ENCODE measurements around a stretch of chr15.

- PRO-cap = no peak
- RAMPAGE, long total RNA, 4 experiments = no peak in any of the 4 experiments
These were observed 596.6 kb upstream of the NR2F2 start for GRCh38 chr15:95733803-95734372.

- PRO-cap = no peak
- RAMPAGE, long total RNA, 4 experiments = no peak in any of the 4 experiments
These were observed 458.4 kb upstream of the NR2F2 start for GRCh38 chr15:95872101-95872471.

DNA sequence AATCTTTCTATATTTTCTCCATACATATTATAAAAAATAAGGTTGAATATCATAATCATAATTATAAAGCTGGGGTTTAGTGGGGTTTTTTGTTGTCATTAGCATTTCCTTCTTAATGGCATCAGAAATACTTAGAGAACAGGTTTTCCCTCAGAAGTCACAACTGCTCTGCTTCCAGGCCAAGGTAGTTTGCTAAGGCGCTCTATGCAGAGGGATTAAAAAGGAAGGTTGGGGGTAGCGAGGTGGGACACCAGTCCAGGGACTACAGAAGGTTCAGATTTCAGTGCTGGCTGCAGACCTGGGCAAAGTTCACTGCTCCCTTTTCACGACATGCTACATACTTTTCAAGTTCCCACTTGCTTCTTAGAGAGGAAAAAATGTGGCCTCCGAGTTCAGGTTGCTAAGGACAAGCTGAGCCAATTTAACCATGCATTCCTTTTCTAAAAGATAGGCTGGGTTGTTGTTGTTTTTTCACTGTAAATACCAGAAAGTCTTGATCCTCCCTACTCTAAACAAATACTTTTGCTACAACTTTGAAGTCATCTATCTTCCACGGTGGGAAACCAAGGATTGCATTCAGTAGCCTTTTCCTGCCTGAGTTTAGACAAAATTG lies 158.7 kb upstream of the NR2F2 start:
- PRO-cap = no peak
- RAMPAGE, long total RNA, 4 experiments = no peak in any of the 4 experiments

- PRO-cap = no peak
- RAMPAGE, long total RNA, 4 experiments = no peak in any of the 4 experiments
These were observed 121.2 kb upstream of the NR2F2 start for GRCh38 chr15:96209133-96209964.

DNA sequence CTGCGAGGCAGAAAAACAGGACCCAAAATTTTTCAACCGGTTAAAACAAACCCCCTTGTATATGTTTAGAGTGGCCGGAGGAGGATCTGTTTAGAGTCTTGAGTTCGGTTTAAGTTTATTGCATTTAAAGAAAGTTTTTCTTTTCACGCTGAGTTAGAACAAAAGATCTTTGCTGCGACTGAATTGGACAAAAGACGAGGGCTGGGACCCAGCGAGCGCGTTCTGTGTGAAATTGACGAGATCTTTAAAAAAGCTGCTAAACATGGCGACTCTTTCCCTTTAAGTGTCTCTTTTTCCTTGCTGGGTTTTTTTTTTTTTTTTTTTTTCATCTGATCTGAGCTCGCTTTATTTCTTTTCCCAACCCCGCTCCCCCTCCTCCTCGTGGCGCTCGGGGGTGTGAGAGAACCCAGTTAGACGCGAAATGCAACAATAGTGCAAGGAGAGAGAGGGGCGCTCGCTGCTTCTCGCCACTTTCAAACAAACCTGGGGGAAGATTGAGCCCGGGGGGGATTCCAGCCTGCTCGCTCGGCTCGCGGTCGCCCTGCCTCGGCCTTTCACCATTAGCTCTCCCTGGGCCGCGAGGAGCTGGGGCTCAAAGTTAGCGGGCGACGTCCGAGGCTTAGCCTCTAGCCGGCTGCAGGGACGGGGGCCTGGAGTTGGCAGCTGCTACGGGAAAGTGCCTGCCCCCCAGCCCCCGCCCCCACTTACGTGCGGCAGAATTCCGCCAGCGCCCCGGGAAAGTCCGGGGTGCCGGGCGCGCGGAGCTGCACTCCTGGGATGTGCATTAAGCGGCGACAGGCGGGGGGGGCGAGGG lies 10.1 kb downstream of the NR2F2 start:
- PRO-cap = bidirectional peak, plus-strand start at position 429 of the sequence, minus-strand start at position 288 of the sequence
- RAMPAGE, long total RNA, 4 experiments = no peak in any of the 4 experiments

DNA sequence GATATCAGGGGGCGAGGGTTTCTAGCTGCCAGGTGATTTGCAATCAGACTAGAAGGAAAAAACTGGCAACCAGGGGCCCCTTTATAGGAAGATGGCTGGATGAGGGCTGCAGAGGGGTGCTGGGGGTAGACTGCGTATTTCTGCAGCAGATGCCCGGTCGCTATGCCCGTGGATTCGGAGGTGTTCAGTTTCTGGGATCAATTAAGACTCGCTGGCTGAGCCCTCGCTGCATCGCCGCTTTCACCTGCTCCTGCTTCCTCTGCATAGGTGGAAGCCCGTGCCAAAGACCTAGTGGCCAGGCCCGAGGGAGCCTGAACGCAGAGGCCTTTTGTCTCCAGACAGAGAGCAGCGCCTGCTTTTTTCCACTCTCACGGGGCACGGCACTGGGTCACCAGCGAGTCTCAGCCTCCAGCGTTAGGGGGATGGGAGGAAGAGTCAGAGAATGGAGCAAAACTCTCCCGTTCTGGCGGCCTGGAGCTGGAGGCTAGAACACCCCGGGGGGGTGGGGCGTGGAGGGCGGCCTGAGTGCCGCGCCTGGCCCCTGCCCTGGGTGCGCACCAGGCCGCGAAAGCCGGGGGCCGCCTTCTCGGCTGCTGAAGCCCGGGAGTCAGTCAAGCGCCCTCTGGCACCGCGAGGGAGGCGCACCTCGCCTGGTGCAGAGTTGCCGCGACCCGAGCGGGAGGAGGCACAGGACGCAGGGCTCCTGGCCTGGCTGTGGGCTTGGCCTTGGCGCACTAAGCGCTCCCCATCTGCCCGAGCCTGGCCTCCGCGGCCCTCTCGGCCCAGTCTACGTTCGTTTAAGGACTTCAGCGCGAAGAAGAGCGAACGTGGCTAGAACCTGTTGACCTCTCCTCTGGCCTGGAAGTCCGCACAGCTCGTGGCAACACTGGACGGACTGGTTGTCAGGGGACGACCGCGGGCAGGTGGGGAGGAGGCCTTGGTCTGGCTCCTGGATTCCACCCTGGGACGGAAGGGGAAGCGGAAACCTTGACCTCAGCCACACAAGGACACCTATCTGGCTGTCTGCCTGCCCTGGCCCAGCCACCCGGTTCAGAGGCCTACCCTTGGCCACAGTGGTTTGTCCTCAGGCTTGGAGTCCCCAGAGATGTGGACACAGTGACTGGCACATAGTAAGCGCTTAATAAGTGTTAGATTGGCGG lies 21.5 kb downstream of the NR2F2 start:
- PRO-cap = no peak
- RAMPAGE, long total RNA, 4 experiments = no peak in any of the 4 experiments

- PRO-cap = no peak
- RAMPAGE, long total RNA, 4 experiments = no peak in any of the 4 experiments
These were observed 31.0 kb downstream of the NR2F2 start for GRCh38 chr15:96361304-96362054.

DNA sequence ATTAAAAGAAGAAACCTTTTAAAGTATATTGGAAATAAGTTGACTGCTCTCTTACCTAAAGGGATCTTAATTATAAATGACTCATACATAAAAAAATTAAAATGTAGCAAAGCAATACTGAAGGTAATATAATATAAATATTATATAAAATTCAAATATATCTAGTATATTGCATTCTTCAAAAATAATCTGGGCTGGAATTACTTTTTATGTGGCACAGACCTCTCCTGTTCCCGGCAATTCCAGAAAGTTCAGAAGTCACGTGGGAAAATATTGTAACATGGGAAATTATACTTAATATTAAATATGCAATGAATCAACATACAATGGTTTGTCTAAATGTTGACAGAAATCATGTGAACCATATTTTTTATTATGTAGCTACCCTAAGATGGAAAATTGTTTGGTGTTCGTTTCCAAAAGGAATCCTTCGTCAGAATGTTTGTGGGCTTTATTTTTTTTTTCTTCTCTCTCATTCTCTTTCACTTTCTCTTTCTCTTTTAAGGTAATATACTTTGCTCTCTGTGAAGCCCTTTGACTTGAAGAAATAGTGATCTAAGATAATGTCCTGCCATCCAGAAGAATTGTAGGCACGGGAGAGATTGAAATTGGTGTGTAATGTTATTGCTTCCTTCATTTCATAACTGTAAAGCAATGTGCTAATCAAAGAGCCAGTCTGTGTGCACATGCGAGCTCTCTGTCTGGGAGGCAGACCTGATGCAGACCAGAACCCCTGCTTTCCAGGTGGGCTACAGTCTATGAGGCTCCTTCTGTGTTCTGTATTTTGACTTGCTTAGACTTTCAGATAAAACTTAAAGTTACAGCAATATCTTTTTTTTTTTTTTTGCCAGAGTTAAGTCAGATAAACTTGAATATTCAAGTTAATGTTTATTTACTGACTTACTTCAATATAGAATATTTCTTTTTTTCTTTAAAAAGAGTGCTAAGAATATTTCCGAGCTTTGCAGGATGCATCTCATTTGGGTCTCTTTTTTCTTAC lies 559.5 kb downstream of the NR2F2 start:
- PRO-cap = no peak
- RAMPAGE, long total RNA, 4 experiments = no peak in any of the 4 experiments

GRCh38 chr15:97875332-97876406 lies 84.8 kb upstream of the ARRDC4 start:
- PRO-cap = no peak
- RAMPAGE, long total RNA, 4 experiments = no peak in any of the 4 experiments

DNA sequence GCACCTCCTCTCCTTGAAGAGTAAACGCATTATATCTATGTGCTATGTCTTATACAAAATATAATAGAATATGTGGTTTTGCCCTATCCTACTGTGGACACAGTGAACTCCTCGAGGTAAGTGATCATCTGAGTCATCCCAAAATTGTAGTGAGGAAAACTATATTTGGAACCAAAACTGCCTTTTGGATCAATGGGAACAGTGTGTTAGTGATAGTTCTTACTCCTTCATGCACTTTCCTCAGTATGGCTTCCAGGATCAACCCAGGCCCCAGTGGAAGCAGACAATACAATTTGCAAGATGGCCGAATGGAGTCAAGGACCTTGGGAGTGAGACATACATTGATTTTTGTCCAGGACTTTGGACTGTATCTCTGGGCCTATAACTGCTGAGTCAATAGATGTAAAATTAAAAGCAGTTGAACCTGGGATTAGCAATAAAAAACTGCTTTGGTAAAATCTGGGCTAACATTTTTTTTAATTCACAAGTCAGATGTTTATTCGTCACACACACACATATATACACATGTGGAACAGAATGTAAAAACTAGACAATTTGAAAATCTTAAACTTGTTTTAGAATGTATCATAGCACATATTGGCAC lies 1.7 kb downstream of the ARRDC4 start:
- PRO-cap = no peak
- RAMPAGE, long total RNA, 4 experiments = no peak in any of the 4 experiments

- PRO-cap = no peak
- RAMPAGE, long total RNA, 4 experiments = no peak in any of the 4 experiments
These were observed 13.9 kb downstream of the ARRDC4 start for GRCh38 chr15:97974246-97974986.

- PRO-cap = no peak
- RAMPAGE, long total RNA, 4 experiments = start-site peak on the minus strand in 3 of 4 experiments, at chr15:98016280-98016667 at its widest, 19 to 21 reads per replicate
These were observed 55.9 kb downstream of the ARRDC4 start for GRCh38 chr15:98016327-98016798.

GRCh38 chr15:98076341-98076804 lies 115.9 kb downstream of the ARRDC4 start:
- PRO-cap = no peak
- RAMPAGE, long total RNA, 4 experiments = no peak in any of the 4 experiments

GRCh38 chr15:98160087-98160412 lies 199.5 kb downstream of the ARRDC4 start:
- PRO-cap = no peak
- RAMPAGE, long total RNA, 4 experiments = no peak in any of the 4 experiments

DNA sequence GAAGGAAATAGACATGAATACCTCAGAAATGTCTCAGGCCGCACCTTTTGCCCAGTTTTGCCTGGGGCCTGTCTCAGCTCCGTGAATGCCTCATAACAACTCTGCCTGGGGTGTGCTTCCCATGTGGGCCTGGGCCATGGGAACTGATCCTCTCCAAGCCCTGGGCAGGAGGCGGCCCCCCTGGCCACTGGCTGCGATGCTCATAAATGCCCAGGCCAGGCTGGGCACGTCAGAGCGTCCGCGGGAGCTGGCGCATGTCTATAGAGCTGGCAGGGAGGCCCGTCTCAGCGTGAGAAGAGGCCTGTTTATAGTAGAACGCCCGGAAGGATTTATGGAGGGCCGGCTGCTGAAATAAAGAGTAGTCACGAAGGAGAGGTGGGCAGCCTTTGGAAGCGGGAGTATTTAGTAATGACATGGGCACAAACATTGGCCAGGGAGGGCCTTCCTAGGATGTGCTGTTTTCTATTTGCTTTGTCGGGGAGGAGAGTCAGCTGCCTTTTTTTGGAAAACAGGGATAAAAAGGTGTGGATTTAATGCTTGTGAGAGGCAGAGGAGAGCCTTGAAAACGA lies 85.9 kb upstream of the IGF1R start:
- PRO-cap = no peak
- RAMPAGE, long total RNA, 4 experiments = no peak in any of the 4 experiments

- PRO-cap = no peak
- RAMPAGE, long total RNA, 4 experiments = no peak in any of the 4 experiments
These were observed 1.8 kb downstream of the IGF1R start for GRCh38 chr15:98650230-98650432.

DNA sequence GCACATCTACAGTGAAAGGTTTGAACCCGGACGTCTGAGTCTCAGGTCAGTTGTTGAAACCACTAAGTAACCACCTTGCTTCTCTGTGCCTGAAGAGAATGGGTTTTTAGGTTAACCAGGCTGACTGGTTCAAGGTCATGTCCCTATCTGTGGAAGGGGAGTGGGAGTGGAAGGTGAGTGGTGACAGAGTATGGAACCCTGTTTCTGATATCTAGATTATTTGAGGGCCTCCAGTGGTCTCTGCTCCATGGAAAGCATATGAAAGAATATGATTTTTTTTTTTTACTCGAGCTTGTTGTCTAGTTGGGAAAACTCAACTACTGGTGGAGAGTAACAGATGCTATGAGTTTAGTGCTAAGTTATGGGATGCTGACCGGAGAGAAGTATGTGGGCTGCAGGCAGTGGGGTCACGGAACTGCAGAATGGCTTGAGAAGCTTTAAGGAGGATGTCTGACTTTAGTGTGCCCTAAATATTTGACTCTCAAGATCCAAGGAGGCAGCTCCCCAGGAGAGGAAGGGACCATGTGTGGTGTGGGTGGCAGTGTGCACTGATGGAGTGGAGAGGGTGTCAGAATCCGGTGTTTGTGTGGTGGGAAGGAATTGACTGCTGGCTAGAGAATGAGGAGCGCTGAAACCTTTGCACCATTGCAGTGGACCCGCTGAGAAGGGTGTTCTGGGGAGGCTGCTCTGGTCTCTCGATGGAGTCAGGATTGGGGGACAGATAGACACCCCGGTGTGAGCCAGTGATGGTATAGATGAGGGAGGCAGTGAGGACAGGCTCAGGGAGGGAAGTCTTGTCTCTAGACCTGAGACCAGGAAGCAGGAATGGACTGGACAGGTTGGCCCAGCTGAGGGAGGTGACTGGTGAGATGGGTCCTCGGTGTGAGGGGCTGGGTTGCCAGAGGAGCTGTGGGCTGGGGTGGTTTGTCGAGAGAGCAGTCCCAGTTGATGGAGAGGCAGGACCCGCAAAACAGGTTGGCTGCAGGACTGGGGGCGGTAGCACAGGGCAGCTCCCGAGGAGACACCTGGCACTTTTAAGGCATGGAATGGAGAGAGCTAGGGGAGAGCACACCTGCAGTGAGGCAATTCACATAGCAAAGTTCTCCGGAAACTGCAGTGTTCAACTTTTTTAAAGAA lies 14.3 kb downstream of the IGF1R start:
- PRO-cap = no peak
- RAMPAGE, long total RNA, 4 experiments = no peak in any of the 4 experiments

DNA sequence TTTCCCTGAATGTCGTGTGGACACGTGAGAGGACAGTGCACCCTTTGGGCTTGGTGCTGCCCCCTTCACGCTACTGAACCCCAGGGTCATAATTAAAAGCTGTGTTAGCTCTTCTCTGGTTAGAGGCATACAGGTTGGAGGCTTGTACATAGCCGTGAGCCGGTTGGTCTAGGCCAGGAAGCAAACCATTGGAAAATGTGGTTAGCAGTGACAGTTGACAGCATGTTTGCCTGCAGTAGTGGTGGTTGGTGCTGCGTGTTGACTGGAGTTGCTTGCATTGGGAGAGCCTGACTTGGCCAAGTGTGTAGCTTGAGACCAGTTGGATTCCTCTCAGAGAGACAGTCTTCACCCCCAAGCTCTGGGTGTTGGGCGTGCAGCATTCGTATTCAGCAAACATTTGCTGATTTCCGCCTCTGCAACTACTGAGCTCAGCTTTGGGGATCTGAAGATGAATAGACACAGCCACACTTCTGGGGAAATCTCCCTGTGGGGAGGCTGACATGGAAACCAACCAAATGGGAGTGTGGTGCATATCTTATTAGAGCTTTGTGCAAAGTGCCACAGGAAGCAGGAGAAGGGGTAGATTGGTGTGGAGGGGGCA lies 83.4 kb downstream of the IGF1R start:
- PRO-cap = no peak
- RAMPAGE, long total RNA, 4 experiments = no peak in any of the 4 experiments

GRCh38 chr15:98762955-98763764 lies 114.8 kb downstream of the IGF1R start:
- PRO-cap = no peak
- RAMPAGE, long total RNA, 4 experiments = no peak in any of the 4 experiments

- PRO-cap = no peak
- RAMPAGE, long total RNA, 4 experiments = no peak in any of the 4 experiments
These were observed 131.3 kb downstream of the IGF1R start for GRCh38 chr15:98779534-98780129.